ENCODE measurements around the genes CTAGE6, OR2A25, OR2A14 and OR2A1.

DNA sequence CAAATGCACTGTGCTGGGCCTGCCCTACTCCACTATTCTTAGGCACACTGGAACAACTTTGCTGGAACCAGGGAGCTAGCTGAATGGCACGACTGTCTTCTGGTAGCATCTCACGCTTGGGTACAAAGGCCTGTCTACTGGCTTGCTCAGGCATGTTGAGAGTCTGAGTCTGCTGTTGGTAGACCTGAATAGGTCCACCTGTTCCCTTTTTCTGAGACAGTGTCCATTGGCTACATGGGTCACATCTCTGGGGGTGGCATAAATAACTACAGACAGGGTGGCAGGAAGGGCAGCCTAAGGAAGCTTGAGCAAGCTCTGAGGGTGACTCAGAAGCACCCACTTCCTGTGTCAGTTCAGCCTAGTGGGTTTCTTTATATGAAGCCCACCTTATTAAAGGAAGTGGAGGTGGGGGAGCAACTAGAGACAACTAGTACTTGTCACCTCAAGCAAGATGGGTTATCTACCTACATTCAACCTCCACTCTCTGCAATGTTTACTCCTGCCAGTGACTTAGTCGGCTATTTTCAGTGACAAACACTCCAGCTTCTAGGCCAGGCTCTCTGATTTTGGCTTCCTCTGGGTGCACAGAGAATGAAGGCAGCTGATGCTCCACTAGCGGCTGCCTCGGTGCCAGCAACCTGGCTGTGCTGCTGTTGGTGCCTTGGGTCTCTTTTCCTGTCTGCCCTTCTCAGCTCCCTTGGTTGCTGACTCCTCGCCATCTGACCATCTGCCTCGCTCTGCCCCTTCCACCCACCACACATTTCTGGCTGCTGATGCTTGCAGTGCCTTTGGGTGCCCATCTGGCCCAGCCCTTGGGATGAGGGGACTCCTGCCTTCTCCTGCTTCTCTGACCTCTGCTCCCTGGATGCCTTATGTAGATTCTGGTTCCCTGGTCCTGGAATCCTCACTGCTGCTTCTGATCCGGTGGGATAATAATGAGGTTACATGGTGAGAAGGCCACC lies 5.6 kb upstream of the ZYX start:
- PRO-cap = no peak

GRCh38 chr7:143410421-143411138 lies 1.9 kb upstream of the EPHA1 start:
- PRO-cap = no peak

DNA sequence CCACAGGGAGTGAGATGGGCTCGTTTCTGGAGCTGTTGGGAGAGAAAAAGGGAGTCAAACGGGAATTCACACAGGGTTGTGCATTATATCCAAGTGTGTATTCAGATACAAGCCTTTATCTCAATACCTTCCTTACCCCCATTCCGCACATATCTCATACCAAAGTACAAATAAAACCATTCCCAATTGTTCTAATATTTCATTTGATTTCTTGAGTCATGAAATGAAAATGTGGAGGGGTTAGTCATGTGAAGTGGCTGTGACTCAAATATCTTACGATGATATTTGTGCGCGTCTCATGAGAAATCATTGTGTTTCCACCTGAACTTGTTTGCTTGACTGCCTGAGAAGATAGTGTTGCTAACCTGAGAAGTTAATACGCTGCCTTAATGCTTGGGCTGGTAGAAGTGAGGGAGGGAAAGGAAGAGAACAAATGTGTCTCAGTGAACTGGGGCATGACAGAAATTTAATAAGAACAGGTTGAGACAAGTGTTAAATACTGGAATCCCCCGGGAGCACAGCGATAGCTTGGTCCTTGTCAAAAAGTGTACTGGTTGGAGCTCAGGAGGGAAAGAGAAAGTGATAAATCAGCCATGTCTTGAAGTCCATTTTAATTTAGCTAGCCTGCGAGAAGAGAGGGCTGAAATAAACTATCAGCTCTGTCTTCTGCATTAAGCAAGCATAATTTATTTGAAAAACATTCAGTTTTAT lies 7.1 kb upstream of the EPHA1 start:
- PRO-cap = no peak

DNA sequence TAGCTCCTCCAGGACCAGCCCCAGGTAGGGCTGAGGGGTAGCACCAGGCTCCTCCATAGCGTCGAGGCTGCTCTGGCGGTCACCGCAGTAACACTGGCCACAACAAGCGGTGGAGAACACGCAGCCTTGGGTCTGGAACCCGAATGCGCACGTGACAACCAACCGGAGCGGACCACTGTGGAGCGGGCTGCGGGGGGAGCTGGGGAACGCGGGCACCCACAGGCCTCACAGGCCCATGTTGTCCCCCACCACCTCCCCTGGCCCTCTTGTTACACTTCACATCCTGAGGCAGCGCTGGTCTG lies at the start of gene CTAGE6:
Gene CTAGE6, minus strand, starts transcription at position 95 of the 302 bp plus-strand sequence.
- PRO-cap = no peak

- PRO-cap = unidirectional peak, minus-strand start at chr7:143885130
Observed at GRCh38 chr7:143884977-143885824, 16.8 kb downstream of the TCAF1 start.

GRCh38 chr7:143906769-143907300 lies 4.9 kb upstream of the TCAF1 start:
- PRO-cap = no peak

GRCh38 chr7:144069505-144070057 lies at the start of gene OR2A25:
TSS of gene OR2A25 (plus strand) at chr7:144069811.
- PRO-cap = no peak

DNA sequence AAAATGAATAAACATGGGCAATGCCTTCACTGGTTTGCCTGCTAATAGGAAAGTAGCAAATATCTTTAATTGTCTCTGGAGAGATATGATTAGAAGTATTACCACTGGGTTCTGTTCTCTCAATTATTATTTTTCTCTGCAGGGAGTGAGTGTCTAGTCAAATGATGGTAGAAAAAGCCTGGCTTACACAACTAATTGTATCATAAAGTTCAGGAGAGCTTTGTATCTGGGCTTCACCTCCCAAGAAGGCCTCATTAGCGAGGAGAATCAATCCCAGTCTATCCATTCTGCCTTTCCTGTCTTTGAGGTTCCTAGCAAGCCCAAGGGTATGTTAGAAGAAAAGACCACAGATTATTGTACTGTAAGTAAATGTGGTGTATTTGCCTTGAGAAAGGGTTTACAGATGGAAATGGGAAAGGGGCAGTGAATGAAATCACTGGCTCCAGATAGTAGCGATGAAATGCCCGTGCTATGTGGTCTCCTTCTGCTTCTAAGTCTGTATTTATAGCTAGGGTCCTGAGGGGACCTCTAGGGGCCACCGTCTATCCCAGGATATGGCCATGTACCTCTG lies at the start of gene OR2A14:
Gene OR2A14, plus strand, starts transcription at position 273 of the 571 bp plus-strand sequence.
- PRO-cap = no peak

- PRO-cap = no peak
Observed at GRCh38 chr7:144144459-144144915, 21.5 kb downstream of the OR2A14 start.

- PRO-cap = no peak
Observed at GRCh38 chr7:144312112-144312669, at the start of gene OR2A1. TSS of gene OR2A1 (plus strand) at chr7:144312419.

DNA sequence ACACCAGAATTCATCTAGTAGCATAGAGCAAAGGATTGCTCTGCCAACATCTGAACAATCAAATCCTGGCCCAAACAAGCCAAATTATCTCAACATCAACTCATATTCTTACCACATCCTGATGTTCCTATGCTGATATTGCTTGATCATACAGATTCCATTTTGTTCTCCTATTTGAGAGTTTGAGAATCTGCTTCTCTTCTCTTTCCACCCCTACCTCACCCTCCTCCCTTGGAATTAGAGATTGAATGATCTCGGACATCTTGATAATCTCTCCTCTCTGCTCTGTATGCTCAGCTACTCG lies 633.4 kb downstream of the CNTNAP2 start:
- PRO-cap = no peak

DNA sequence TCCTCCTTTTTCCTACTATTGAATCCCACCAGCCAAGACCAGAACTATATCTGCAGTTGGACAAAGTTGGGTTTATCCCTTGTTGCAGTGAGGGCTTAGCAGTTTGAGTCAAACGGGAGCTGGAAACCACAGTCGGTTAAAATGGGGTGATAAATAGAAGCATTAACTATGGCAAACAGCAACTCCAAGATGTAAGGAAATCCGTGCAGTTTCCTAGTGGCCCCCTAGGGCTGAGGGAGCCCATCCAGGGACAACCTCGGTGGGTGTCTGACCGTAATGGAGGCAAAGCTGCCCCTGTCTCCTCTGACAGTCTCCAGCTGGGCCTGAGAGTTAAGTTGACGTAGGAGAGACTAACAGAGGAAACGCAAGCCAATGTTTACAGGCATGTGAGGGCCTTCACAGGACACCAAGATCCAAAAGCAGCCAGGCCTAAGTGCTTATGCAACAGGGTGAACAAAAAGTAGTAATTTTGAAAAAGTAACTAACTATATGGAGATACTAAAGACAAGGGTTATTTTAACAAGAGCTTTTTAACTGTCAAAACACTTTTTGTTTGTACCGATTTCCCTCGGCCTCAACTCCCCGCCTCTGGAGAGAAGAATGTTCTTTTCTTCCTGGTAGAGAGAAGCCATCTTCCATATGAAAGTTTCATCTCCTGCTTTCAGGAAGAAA lies 330.0 kb upstream of the C7orf33 start:
- PRO-cap = no peak

GRCh38 chr7:148664282-148664685 lies 34.4 kb upstream of the CUL1 start:
- PRO-cap = no peak

DNA sequence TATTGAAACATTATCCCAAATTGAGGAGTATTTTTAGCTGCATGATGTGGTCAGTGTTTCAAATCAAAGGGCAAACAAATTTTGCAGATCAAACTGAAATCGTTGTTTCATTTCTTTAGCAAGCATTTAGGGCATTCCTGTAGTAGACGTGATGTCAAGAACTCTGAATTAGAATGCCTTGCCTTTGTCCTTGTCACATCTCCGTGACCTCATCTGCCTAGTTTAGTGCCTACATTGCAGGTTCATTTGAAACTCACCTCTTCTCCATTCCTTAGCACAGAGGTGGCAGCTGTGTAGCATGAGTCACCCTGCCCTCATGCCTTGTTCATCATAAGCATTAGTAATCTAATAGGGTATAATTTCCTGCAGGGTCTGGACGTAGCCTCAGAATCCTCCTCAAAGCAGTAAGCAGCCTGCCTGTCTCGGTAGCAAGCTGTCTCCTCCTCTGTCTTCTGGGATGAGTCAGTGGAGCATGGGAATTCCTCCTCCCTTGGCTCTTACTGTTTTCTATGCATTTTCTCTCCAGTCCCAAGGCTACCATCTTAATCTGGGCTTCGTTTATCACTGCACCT lies 73.8 kb downstream of the CUL1 start:
- PRO-cap = no peak

- PRO-cap = unidirectional peak, minus-strand start at chr7:148941093; bidirectional peak, plus-strand start at chr7:148941488, minus-strand start at chr7:148941187
Observed at GRCh38 chr7:148940483-148941378, 56.6 kb upstream of the EZH2 start.

DNA sequence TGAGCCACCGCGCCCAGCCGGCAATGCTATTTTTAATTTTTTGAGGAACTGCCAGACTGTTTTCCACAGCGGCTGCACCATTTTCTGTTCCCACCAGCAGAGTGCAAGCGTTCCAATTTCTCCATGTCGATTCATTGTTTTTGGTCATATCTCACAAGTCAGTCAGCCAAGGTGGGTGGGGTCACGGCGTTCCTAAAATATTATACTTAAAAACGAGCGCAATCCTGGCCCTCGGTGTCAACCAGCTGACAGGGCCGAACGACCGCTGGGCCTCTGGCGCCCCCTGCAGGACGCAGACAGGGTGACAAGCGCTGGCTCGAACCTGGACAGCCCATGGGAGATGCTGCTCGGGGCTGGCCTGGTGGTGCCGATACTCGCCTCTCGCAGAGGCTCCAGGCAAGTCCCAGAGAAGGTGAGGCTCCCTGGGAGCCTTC lies 61.6 kb downstream of the PDIA4 start:
- PRO-cap = no peak

- PRO-cap = bidirectional peak, plus-strand start at chr7:148987544, minus-strand start at chr7:148987248
Observed at GRCh38 chr7:148987075-148987381, 41.3 kb downstream of the PDIA4 start.

- PRO-cap = no peak
Observed at GRCh38 chr7:149026820-149027415, 1.4 kb downstream of the PDIA4 start.

DNA sequence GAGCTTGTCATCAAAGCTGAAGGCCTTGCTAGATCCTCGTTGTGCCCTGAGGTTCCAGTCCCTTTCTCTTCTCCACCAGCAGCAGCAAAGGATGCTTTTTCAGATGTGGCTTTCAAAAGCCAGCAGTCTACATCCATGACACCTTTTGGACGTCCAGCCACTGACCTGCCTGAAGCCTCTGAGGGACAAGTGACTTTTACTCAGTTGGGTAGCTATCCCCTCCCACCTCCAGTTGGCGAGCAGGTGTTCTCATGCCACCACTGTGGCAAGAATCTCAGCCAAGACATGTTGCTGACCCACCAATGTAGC lies 16.7 kb upstream of the ZNF282 start:
- PRO-cap = no peak

DNA sequence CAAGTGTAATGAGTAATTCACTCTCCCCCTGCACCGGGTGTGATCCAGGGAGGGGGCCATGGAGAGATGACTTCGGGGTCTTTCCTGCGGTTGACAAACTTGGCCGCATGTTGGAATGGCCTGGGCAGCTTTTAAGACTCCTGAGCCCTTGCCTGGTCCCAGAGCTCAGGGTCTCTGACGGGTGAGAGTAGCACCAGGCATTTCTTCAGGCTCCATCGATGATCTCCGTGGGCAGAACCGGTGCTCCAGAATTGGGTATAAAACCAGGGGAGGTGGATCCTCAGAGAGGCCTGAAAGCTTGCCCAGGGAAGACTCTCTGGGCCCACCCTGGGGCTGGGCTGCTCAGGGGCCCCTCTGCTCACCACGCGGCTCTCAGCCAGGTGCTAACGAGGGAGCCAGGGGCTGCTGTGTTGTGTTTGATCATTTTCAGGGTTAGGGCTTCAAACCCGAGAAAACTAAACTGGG lies 912 bp downstream of the ZNF282 start:
- PRO-cap = no peak

All from anterior vena cava (tissue), 1 donor.